LHCN-M2 (cell line): ENCODE measurements around a stretch of chrX.

DNA sequence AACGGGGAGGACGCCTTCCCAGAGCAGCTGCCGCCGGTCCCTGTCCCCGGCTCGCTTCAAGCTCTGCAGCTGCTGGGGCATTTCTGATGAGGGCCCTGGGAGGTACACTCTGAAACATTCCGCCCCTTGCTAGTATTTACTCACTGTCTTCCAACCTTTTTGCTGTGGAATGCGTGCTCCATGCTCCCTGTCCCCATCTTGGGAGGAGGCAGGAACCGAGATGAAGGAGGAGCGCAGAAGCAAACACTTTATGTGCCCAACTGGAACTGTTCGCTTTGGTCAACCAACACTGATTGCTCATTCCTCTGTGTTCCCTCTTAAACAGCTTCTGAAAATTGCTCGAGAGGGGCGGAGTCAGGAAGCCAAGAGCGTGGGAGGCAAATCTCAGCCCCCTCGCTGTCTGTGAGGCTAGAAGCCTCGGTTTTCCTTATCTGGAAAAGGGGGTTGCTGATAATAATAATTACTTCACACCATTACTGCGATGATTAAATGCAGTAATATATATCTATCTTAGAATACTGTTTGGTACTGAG, 6.4 kb upstream of the VAMP7 start:
- RAMPAGE, long total RNA: no peak